Anterior vena cava (tissue), 1 donor: ENCODE results near the genes BRMS1 and B4GAT1.

DNA sequence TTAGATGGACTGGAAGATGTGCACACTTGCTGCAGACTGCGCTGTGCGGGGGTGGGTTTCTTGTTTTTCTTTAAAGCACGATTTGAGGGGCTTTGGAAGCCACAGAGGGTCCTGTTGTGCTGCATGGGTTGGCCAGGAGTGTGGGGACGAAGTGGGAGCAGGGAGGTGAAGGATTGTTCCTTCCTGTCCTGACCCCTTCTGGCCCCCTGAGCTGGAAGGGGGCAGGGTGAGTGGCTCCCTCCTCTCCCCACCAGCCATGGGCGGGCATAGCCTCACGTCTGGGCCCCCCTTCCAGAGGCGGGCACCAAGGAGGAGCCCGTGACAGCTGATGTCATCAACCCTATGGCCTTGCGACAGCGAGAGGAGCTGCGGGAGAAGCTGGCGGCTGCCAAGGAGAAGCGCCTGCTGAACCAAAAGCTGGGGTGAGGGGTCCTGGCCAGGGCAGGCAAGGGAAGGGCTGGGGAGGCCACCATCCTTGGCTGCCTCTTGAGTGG lies 3.3 kb downstream of the SART1 start:
- PRO-cap, result no peak

- PRO-cap, result no peak
These were observed 17.7 kb downstream of the SART1 start for GRCh38 chr11:65979081-65979881.

GRCh38 chr11:66012929-66013550 lies 1.2 kb downstream of the CST6 start:
- PRO-cap, result no peak

DNA sequence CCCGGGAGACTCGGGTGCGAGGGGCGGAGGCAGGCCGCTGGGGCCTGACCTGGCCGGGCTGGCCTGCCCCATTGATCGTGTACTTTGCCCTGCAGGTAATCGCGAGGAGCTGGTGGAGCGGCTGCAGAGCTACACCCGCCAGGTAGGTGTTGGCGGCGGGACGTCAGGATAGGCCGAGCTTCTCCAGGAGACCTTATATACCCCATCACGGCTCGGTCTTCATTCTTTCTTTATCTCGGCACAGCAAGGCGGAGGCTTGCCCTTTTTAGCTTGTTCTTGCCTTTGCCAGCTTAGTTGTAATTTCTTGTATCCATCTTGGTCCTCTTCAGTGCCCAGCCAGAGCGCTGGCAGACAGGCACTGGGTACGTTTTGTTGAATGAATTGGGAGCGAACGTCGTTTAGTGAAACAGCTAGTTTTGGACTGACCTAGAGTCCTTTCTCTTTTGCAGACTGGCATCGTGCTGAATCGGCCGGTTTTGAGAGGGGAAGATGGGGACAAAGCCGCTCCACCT lies 470 bp downstream of the SF3B2 start:
- PRO-cap, result no peak

DNA sequence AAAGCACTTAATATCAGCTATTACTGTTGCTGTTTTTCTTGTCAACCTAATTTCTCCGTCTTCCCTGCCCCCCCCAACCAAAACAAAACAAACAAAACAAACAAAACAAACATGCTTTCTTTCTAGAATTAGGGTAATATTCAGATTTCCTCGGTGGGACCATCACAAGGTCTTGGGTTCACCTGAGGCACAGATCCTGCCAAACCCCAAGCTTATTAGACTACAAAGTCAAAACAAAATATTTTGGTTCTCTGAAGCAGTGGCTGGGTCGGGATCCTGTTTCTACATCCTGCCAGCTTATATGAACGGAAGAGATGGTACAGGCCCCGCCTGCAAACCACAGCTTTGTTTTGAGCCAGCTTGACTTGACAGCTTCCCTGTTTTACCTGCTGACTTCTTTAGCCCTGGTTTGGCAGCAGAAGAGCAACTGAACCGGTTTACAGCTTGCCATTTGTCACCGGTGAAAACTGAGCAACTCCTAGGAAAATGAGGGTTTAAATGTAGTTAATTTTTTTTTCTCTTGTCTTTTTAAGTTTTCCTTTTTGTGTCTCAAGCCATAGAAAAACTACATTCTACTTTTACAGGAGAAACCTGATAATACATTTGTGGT lies 11.4 kb downstream of the PACS1 start:
- PRO-cap, result no peak

- PRO-cap, result no peak
These were observed 34.9 kb upstream of the KLC2 start for GRCh38 chr11:66222406-66223234.

GRCh38 chr11:66261323-66262169 lies 4.0 kb downstream of the KLC2 start:
- PRO-cap, result no peak

GRCh38 chr11:66267260-66267690 lies 1.2 kb upstream of the RAB1B start:
- PRO-cap, result bidirectional peak, plus-strand start at chr11:66267739, minus-strand start at chr11:66267577

GRCh38 chr11:66280347-66281102 lies 2.5 kb downstream of the CNIH2 start:
- PRO-cap, result no peak

DNA sequence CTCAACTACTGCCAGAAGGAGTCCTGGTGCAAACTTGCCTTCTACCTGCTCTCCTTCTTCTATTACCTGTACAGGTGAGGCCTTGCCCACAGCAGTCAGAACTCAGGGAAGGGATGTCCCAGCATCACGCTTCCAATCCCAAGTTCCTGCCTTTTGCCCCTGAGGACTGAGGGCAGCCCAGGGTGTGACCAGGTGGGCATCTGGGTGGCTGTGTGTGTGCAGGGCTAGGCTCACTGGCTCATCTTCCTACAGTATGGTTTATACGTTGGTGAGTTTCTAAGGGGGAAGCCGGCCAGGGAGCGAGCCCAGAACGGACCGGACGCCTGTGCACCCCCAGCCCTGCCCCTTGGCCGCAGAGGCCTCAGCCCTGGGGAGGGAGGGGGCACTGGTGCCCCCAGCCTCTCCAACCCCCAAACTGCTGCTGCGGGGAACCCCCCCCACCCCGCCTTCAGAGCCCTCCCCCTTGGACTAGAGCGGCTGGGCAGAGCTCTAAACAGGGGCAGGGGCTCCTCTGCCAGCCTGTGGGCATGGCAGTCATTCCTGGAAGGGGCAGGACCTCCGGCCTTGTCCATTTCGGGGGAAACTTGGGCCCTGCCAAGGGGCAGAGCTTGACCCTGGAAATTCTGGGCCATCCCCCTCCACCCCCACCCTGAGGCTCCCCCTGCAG lies 5.5 kb downstream of the CNIH2 start:
- PRO-cap, result no peak

GRCh38 chr11:66315868-66316940 lies 640 bp downstream of the CD248 start:
- PRO-cap, result unidirectional peak, minus-strand start at chr11:66316222

DNA sequence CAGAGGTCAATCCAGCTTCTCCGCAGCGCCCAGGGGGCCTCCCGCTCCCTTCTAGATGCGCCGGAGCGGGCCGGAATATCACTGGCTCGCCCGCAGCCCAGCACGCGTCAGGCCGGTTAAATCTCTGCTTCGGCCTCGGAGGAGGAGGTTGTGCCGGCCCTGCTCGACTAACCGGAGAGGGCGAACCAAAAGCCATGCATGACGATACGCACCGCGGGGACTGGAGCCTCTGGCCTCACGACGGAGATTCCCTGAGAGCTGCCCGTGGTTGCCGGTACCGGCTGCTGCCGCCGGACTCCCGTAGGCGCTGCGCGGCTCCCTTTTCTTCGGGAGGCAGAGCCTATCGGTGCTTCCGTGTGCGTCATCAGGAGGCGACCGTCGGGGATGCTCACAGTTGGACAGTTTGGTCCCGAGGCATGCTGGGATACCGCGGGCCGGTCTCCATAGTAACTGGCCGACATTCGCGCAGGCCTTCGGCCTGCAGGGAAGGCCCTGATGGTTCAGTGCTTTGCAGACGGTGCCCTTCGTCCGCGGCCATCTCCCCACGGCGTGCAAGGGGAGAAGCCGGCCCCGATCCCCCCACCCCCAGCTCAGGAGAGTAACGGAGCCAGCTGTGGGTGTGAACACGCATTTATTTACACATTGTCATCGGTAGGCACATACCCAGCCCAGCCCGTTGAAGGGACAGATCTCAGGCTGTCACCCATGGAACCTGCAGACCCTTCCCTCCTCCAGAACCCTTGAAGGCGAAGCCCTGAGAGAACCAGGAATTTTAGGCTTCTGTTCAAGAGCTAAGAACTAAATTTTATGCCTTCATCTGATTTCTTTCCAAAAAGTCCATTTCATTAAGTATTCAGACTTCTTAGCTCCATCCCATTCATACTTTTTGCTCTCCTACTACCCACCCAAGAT lies at the start of gene BRMS1:
Gene BRMS1, minus strand, starts transcription at position 345 of the 912 bp plus-strand sequence.
- PRO-cap, result bidirectional peak, plus-strand start at position 503 of the sequence, minus-strand start at position 297 of the sequence

DNA sequence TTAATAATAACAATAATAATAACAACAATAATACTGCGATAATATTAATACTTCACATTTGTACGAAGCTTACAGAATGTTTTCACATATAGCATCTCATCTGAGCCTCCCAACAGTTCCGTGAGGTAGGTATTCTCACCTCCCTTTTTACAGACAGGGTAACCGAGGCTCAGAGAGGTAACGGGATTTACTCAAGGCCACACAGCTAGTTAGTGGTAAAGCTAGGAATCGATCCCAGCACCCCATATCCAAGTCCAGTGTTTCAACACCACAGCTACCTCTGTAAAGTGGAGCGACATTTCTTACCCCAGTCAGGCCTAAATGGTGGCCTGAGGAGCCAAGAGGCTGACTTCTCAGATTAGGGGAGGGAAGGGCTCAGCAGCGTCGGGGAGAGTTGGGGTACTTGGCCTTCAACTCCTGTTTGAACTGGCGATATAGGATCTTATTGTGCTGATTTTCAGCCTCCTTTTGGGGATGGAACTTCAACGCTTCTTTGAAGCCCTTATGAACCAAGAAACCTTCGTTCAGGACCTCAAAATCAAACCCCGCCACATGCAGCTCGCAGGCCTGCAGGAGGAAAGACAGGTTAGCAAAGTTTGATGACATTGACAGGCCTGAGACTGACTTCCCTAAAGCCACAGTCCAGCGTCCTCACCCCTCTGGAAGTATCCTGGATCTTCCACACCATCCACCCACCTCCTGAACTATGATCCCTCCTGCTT lies 931 bp upstream of the BRMS1 start:
- PRO-cap, result no peak

- PRO-cap, result unidirectional peak, minus-strand start at chr11:66348023
These were observed at the start of gene B4GAT1 for GRCh38 chr11:66347354-66348521. B4GAT1 (minus strand) TSS chr11:66347629.

- PRO-cap, result bidirectional peak, plus-strand start at chr11:66420096, minus-strand start at chr11:66419951
These were observed 1.0 kb upstream of the NPAS4 start for GRCh38 chr11:66419679-66420372.

- PRO-cap, result no peak
These were observed 12.5 kb upstream of the PELI3 start for GRCh38 chr11:66454065-66454786.

DNA sequence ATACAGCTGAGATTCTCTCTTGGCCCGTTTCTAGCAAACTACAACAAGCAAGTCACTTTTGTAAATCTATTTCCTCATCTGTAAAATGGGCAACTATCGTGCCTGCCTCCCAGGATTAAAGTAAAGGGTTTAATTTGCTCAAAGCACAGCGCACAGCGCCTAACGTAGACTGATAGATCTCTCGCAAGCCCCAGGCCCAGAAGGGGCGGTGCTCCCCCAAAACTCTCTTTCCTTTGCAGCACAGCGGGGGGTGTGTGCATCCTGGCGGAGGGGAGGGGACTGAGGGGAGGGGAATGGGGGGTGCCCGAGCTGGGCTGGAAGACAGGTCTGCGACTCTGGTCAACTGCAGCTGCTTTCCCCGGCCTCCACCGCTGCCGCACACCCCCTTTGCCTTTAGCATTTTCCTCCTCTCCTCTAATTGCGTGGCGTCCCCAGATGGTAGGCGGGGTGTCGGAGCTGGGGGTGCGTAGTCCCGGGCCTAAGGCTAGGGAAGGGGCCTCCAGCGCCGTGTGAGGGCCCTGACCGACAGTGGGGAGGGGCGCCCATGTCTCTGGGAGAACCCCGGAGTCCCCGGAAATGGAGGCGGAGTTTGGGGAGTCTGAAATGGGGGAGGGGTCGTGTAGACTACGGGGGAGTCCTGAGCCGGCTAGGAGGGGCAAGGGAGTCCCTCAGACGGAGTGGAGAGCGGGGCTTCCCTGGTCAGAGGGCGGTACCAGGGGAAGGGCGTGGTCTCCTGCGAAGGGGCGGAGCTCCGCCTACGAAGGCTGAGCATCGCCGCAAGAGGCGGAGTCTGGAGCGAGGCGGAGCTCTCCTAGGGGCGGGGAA lies 485 bp upstream of the PELI3 start:
- PRO-cap, result bidirectional peak, plus-strand start outside the sequence, minus-strand start at position 679 of the sequence

GRCh38 chr11:66632814-66633417 lies 5.6 kb upstream of the RBM4 start:
- PRO-cap, result no peak

GRCh38 chr11:66903986-66904514 lies 47.2 kb downstream of the LRFN4 start:
- PRO-cap, result no peak

- PRO-cap, result no peak
These were observed 1.4 kb downstream of the PC start for GRCh38 chr11:66956514-66957448.